HGPS cell (cell line): ENCODE data around the genes MTLN and ACOXL.

DNA sequence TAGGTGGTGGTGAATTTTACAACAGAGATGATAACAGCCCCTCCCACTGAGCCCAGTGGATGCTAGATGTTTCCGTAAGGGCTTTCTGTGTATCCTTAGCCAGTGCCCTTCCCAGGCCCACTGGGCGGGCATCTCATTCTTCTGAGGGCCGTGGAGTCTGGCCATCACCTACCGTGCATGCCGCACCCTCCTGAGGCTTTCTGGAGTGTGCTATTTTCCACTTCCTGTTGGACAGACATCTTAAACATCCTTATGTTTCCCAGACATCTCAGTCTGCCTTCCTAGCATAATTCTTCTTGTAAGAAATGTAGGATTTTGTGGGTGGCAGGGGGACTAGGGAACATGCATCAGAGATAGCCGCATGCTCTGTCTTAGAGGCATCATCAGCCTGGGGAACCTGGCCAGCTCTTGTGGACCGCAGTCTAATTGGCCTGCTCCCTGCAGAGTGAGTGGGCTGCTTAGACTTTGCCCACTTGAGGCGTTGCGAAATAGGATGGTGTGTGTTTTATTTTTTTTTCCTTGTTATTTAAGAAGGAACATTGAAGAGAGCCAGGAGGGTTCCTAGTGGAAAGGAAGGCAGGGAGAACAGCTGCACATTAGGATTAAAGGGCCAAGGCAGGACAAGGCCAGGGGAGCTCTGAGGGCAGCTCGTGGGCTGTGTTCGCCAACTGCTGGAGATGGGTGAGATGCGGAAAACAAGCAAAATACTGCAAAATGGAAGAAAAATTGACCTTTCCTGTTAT, 135.8 kb downstream of the SH3RF3 start:
- RRBS: no CpG with 5 or more reads among the region's 12 CpGs

- RRBS: no CpG with 5 or more reads among the region's 23 CpGs
Observed at GRCh38 chr2:109318170-109319093, 189.4 kb downstream of the SH3RF3 start.

GRCh38 chr2:109321721-109322703, 193.0 kb downstream of the SH3RF3 start:
- RRBS: no CpG with 5 or more reads among the region's 12 CpGs

DNA sequence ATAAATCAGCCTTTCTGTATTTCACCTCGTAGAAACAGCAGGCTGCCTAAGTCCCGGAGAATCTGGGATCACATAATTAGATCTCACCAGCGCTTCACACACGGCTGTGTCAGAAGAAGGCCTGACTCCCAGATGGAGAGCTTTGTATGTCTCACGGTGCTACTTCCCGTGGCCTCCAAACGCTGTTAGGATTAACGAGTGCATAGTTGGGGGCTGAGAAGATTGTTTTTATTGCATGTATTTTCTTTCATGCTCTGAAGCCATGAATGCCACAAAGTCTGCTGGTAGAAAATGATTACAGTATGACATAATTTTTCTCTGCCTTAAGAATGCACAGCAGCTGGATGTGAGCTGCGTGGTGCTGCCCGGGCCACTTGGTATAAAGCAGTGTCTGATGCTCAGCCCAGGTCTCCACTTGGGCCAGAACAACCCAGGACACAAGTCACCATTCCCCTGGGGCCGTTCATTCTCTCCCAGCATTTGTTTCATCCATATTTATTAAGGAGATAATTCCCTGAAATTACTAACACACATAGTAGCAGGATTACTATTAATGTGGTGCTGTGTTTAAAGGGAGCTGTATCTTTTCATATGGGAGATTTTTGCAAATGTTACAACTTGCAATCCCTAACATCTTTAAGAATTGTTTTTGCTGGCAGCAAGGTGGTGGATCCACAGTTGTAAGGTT, 166.4 kb downstream of the SEPTIN10 start:
- RRBS: no CpG with 5 or more reads among the region's 11 CpGs

GRCh38 chr2:109459482-109460084, 154.2 kb downstream of the SEPTIN10 start:
- RRBS: no CpG with 5 or more reads among the region's 6 CpGs

- RRBS: no CpG with 5 or more reads among the region's 34 CpGs
Observed at GRCh38 chr2:109760226-109760503, 33.9 kb upstream of the RGPD5 start.

DNA sequence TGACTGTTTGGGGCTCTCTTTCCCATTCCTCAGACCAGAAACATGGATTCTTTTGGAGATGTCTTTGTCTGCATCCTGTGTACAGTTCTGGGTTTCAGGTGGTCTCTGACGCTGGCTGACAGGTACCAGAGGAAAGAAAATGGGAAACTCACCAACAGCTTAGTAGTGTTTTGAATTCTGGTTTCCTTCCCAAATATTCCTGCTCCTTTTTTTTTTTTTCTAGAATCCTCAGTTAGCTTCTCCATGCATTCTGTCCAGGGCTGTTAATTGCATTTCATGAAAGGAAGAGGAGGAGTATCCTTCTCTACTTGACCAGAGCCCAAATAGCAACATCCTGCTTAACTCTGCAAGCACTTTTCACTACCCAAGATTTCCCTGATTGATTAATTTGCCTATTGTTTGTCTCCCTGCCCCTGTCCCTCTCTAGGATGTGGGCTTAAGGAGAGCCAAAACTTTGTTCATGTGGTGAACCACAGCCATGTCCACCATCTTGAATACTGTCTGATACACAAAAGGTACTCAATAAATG, 2.3 kb upstream of the MALL start:
- RRBS: no CpG with 5 or more reads among the region's 1 CpG

- RRBS: no CpG with 5 or more reads among the region's 4 CpGs
Observed at GRCh38 chr2:110170076-110170701, 34.6 kb downstream of the NPHP1 start.

DNA sequence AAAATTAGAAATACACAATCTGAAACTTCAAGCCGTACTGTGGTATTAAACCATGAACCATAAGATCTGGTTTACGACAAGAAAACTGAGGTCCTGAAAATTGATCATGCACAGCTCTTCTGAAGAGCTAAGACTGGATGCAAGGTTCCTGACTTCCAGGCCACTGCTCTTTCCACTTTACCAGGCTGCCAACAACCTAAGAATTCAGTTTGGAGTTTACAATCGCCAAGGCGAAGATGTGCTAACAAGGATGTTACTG, 772 bp downstream of the MTLN start:
- RRBS: no CpG with 5 or more reads among the region's 4 CpGs

GRCh38 chr2:110211905-110212989, at the start of gene MTLN:
TSS of gene MTLN (minus strand) at chr2:110212547.
- RRBS: 1% methylated on average over 4 of the region's 55 CpGs

- RRBS: no CpG with 5 or more reads among the region's 1 CpG
Observed at GRCh38 chr2:110219334-110219828, 7.0 kb upstream of the MTLN start.

DNA sequence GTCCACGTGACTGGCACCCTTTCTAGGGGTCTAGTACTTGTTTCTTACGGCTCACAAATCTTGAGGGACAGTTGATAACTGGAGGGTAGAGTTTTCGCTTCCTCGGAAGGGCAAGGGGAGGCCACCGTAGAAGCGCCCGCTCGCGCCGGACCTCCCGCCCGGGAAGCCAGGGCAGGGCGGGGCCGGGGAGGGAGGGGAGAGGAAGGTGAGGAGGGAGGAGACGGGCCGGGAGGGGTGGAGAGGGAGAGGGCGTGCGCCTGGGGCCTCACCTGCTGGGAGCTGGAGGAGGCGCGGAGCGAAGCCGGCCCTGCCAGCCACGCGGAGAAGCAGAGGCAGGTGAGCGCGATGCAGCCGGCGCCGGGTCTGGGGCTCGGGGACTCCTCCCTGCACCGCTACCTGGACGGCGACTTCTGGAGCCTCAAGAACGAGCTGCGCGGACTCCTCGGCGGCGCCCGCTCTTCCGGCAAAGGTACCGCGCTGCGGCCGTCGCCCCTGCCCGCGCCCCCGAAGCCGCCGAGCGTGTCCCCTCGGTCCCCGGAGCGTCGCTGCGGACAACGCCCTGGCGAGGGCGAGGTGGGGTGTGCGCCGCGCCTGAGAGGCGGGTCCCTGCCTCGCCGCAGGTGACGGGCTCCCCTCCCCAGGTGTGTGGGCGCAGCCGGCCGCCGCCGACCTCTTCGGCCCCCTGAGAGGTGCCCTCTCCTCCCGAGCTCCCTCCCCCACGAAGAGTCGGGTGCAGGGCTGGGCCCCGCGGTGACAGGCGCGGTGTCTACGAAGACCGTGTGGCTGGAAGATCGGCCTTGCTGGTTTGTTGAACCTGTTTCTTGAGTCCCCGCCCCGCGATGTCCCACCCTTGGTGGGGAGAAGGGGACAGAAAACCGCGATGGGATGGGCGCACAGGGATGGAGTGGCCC, at the start of gene ACOXL:
Gene ACOXL (plus strand): TSS at position 268 of the 911 bp plus-strand sequence.
- RRBS: 12% methylated on average over 33 of the region's 89 CpGs

DNA sequence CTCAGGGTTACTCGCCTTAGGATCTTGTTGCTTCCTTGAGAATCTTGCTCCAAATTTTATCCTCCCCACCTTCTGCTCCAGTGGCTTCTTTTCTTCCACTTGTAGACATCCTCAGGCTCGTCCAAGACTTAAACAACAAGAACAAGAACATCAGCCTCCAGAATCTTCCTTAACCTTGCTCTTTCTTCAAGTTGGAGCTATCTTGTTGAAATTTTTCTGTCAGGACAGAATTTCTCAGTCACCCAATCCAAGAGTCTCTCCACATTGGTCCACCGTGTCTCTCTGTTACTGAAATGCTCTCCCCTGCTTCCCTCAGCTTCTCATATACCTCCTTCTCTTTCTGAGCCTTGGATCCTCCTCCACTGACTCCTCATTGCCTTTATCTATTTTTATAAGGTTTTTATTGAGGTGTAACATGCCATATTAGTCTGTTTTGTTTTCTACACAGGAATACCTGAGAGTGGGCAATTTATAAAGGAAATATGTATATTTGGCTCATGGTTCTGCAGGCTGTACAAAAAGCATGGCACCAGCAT, 113.0 kb downstream of the BCL2L11 start:
- RRBS: no CpG with 5 or more reads among the region's 3 CpGs

DNA sequence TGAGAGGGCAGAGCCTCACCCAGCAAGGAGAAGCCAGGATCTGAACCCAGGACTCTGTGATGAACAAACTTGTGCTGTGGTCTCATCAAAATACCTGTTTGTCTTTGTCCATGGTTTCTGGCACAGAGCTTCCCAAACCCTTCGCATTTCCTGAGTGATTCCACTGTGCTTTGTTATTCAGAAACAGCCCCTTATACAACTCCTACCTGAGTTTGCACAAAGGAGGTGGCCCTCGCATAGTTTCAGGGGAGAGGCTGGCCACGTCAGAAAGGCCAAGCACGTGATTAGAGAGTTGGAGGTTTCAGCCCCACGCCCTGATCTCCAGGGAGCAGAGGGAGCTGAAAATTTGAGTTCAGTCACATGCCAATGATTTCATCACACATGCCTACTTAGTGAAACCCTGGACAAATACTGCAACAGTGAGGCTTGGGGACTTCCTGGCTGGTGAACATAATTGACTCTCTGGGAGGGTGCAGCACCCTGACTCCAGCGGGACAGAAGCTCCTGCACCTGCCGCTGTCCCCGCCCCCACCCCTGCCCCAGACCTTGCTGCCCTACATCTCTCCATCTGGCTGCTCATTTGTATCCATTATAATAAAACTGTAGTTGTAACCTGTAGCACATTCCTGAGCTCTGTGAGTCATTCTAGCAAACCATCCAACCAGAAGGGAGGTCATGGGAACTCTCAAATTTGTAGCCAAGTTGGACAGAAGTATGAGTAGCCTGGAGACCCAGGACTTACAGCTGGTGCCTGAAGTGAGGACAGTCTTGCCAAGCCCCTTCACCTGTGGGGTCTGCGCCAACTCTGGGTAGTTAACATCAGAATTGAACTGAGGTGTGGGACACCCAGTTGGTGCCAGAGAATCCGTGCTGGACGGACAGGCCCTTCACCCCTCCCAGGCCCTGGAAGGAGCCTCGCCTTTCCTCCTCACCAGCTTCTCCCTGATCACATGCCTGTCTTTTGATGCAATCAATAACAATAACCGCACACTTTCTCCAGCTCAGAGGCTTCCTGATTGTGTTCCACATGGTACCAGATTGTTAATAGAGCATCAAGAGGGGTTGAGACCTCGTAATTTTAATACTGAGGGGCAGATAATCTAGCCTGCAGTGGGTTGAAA, 224.4 kb downstream of the ANAPC1 start:
- RRBS: no CpG with 5 or more reads among the region's 14 CpGs

- RRBS: no CpG with 5 or more reads among the region's 4 CpGs
Observed at GRCh38 chr2:111903735-111904410, 5.5 kb downstream of the MERTK start.

DNA sequence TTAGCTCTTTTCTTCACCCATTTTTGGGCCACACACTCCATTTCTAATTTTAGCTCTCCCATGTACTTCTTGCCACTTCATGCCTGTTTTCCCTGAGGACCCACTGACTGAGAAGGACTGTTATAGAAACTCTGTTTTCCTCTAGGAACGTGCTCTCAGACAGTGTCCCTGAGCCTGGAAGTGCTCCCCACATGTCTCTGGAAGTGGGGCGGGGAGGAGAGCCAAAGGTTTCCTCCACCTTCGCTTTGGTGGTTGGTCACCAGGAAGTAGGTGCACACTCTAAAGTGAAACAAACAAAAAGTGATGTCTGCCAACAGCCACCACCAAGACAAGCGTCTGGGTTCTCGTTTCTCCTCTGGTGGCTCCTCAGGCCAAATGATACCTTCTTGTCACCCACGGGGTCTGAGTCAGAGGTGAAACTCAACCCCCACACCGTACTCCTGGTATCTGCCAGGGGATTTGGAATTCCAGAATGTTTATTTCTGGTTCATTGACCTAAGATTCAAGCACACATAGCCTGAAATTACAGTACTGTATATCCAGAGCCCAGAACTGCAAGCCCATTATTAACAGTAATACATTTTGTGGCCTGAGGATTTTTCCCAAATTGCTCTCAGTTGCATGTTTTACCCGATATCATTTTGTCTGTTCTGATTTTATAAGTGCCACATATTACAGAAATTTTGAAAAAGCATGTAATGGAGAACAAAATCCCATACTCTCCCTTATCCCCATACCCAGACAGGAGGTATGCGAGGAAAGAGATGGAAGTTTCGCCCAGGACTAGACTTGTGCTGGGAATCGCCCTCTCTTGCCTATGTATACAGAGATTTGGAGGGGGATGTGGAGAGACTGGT, 74.9 kb downstream of the MERTK start:
- RRBS: no CpG with 5 or more reads among the region's 11 CpGs

- RRBS: no CpG with 5 or more reads among the region's 5 CpGs
Observed at GRCh38 chr2:112003639-112004073, 51.4 kb upstream of the TMEM87B start.

DNA sequence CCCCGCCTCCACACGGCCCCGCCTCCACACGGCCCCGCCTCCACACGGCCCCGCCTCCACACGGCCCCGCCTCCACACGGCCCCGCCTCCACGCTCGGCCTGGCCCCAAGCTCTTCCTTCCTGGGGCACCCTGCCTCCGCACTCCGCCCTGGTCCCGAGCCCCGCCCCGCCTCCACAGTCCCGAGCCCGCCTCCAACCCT, 262 bp upstream of the TMEM87B start:
- RRBS: no CpG with 5 or more reads among the region's 20 CpGs

DNA sequence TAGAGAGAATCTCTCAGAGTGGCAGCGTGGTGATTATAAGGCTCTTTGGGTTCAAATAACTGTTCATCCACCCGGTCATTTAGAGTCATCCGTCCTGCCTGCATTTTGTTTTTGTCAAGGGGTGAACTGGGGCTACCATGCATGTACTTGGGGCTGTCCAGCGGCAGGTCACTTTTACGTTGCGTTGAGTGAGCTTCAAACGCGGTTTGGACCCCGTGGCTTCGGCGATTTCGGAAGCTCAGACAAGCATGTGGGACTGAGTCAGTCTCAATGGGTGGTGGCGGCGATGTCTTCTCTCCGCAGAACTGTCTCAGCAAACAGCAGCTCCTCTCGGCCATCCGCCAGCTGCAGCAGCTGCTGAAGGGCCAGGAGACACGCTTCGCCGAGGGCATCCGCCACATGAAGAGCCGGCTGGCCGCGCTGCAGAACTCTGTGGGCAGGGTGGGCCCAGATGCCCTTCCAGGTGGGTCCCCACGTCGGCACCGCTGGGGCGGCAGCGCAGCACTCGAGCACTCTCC, 21.2 kb downstream of the FBLN7 start:
- RRBS: no CpG with 5 or more reads among the region's 30 CpGs